Airway epithelial cell (primary cell): ENCODE data around the genes SPATA24 and SMIM33.

GRCh38 chr5:138935928-138937025 is 61.1 kb upstream of the LRRTM2 start:
- RAMPAGE, long total RNA, result no peak

- RAMPAGE, long total RNA, result no peak
Measured at GRCh38 chr5:138937026-138937770, 62.1 kb upstream of the LRRTM2 start.

DNA sequence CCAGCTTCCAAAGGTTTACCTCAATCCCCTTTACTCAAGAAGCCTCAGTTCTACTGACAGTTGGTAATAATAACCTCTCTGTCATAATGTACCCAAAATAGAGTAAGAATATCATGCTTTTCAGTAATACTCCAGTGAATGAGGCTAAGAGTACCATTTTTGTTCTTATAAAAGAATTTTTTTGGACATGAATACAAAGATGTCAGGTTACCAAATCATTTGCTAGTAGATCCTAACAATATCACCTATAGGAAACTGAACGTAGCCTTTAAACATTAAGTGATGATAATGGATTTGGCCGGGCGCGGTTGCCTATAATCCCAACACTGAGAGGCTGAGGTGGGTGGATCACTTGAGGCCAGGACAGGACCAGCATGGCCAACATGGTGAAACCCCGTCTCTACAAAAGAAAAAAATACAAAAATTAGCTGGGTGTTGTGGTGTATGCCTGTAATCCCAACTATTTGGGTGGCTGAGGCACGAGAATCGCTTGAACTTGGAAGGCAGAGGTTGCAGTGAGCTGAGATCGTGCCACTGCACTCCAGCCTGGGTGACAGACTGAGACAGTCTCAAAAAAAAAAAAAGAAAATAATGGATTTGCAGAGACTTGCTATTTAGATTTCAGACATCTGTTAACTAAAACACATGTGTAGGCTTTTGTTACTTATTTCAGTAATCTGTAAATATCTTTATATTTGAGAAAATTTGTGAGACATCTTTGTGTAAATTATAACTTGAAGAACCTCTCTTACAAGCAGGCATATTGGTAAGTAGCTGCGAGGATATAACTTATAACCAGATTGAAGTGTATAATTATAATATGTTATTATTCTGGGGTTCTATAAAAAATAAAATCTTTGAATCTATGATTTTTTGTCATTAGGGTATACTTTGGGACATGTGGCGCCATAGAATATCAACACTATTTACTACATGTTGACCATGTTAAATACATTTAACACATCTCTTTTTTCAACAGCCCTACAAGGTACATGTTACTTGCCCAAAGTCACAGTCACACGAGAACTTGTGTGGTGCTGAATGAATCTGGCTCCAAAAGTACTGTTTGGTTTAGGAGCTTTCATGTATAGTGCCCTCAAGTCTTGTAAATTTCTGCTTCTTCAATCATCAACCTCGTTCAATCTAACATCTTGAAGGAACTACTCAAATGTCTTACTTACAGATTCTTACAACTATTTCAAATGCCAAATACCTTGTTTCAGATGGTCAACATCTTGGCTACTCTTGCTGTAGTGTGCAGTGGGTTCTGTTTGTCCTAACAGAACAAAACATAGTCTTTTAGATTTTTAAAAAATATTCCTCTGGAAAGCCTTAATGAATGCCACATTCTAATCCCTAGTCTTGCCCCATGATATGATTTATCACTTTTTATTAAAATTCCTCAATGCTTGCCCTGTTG is 9.0 kb upstream of the MATR3 start:
- RAMPAGE, long total RNA, result no peak

- RAMPAGE, long total RNA, result no peak
Measured at GRCh38 chr5:139321670-139322094, 20.0 kb upstream of the PAIP2 start.

DNA sequence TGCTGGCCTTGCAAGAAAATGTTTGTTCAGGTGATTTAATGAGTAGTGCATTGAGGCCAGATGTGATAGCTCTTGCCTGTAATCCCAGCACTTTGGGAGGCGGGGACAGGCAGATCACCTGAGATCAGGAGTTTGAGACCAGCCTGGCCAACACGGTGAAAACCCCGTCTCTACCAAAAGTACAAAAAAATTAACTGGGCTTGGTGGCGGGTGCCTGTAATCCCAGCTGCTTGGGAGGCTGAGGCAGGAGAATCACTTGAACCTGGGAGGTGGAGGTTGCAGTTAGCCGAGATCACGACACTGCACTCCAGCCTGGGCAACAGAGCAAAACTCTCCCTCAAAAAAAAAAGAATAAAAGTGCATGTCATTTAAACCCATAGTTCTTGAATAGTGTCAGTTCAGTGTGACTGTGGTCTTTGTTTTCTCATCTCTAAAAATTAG is 13.0 kb upstream of the PAIP2 start:
- RAMPAGE, long total RNA, result no peak

DNA sequence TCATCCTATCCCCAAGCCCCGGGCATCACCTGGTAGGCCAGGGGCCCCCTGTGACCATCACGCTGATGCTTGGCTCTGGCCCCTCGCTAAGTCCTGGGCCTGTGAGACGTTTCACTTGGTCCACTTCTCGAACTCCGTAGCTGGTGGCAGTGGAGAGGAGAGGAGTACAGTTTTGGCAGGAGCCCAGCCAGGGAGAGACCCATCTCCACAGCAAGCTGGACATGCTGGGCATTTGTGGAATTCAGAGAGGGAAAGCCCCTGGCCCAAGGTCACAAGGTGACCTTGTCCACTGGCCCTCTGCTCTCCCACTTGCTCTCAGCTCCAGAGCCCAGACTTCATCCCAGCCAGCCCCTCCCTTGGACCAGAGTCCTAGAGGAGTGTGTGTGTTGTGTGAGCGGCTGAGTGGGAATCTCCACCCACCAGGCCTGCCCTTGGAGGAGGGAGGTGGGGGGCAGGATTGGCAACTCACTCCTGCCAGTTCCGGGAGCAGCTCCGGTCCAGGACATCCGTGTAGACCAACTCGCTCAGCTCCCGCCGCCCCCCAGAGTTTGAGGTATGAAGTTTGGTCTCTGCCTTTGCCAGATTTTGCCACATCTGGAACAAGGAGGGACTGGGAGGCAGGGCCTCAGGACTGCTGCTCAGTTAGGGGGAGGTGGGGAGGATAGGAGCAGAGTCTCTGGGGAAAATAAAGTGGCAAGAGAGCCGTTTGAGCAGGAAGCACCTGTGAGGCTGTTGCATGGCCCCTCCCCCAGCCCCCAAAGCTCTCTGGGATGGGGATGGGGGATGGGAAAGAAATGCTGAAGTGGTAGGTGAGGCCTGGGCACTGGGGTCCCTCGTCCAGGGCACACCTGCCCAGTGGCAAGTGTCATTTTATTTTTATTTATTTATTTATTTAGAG is 1.5 kb downstream of the MZB1 start:
- RAMPAGE, long total RNA, result no peak

- RAMPAGE, long total RNA, result start-site peak on the minus strand at chr5:139404074-139404080, 40 and 10 reads in 2 replicates
Measured at GRCh38 chr5:139403494-139404688, at the start of gene SPATA24. Gene SPATA24, minus strand, starts transcription at chr5:139404089.

- RAMPAGE, long total RNA, result no peak
Measured at GRCh38 chr5:139470684-139471246, at the start of gene SMIM33. Gene SMIM33, plus strand, starts transcription at chr5:139471004.

DNA sequence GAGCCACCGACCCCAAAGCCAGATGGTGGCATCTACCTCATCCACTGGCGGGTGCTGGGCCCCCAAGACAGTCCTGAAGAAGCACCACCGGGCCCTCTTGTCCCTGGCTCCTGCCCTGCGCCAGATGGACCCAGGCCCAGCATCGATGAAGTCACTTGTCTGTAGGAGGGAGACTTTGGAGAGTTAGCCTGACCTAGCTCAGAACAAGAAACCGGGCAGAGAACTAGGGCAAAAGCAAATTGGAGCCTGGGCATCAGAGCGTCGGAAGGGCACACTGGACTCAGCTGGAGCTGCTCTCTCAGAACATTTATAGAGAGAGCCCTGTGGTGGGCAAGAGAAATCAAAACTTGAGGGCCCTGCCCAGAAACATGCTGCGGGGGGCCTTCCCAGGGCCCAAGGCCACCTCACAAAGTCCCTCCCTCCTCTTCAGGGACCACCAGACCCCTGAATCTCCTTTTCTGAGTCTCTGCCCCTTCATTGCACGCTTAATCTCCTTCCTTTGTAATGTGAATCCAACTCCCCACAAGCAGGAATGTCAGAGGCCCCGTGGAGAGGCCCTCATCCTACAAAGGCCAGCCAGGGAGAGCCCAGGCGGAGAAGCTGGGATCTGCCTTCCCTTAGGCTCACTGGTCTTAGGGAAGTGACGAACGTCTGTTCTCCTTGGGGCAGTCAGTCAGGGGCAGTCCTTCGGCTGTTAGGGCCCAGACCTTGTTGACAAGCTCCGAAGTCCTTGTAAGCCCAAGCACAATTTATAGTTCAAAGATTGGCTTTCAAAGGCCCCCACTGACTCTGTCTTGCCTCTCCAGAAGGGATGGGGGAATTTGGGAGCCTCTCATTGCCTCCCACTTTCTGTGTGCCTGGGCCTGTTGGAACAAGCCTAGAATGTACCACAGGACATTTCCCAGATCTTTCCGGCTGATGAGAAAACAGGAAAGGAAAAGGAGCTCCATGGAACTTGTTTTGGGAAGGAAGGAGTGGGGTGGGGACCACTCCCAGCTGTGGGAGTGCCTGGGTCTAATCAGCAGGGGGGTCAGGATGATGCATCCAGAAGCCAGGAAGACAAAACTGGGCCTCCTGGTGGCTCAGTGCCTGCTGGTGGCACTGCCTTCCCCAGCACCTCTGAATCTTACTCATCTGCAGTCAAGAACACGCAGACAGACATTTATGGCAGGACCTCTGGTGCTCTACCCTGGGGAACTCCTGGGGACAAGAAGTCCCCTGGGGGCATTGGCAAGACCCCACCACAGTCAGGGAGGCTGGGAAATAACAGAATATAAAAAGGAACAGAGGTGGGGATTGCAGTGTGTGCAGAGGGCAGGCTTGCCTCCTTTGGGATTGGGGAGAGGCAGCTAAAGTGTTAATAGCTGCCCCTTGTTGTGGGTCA is 2.4 kb downstream of the SMIM33 start:
- RAMPAGE, long total RNA, result no peak

DNA sequence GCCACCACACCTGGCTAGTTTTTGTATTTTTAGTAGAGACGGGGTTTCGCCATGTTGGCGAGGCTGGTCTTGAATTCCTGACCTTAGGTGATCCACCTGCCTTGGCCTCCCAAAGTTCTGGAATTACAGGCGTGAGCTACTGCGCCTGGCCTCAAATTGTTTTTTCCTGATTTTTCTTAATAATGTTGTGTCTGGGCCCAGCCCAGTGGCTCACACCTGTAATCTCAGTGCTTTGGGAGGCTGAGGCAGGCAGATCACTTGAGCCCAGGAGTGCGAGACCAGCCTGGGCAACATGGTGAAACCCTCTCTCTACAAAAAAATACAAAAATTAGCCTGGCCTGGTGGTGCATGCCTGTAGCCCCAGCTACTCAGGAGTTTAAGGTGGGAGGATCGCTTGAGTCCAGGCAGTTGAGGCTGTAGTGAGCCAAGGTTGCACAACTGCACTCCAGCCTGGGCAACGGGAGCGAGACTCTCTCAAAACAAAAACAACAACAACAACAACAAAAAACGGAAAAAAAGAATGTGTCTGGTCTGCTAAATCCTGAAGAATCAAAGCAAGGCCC is 41.1 kb downstream of the UBE2D2 start:
- RAMPAGE, long total RNA, result no peak

- RAMPAGE, long total RNA, result no peak
Measured at GRCh38 chr5:139654728-139655594, 6.8 kb downstream of the CXXC5 start.

- RAMPAGE, long total RNA, result no peak
Measured at GRCh38 chr5:139660088-139660609, 12.0 kb downstream of the CXXC5 start.

- RAMPAGE, long total RNA, result no peak
Measured at GRCh38 chr5:139671166-139672057, 23.3 kb downstream of the CXXC5 start.

GRCh38 chr5:139681715-139682746 is 33.9 kb downstream of the CXXC5 start:
- RAMPAGE, long total RNA, result no peak

DNA sequence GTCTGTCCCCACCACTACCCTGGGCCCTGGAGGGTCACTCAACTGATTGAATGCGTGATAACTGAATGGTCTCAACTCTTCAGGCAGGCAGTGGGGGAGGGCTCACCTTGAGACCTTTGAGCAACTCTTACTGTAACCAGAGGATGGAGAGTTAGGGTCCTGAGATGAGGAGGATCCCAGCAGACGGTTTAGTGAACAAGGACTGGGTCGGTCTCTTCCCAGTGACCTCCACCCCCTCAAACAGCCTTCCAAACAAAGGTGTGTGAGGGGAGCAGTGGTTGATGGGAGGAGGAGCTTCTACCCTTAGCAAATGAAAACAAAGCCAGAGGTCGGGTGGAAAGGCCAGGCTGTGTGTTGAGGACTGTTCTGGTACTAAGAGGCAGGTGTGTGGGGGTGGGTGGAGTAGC is 59.4 kb downstream of the CXXC5 start:
- RAMPAGE, long total RNA, result no peak

DNA sequence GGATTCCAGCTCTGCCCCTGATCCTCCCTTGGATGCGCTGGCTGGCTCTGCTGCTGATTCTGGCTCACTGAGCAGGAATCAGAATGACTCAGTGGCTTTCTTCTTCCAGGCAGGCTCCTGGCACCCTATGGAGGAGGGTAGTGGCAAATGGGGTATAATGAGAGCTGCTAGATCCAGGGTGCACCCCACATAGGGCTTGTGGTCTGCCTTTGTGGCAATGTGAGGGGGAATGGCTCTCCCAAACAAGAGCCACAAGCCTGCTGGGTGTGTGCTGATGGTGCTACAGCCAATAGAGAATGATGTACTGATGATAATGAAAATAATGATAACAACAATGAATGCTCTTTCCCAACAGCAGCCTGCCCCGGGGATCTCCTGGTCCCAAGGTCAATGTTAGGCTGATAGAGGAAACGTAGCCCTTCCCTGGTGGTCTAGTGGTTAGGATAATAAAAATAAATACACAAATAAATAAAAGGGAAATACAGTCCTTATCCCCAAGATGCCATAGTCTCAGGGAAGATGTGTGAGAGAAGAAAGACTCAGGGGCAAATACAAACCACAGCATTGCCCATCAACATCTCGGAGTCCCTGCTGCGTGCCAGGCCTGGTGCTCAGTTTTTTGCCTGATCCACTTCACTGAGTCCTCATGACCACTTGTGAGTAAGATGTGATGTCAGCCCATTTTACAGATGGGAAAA is 34.9 kb upstream of the PSD2 start:
- RAMPAGE, long total RNA, result no peak

DNA sequence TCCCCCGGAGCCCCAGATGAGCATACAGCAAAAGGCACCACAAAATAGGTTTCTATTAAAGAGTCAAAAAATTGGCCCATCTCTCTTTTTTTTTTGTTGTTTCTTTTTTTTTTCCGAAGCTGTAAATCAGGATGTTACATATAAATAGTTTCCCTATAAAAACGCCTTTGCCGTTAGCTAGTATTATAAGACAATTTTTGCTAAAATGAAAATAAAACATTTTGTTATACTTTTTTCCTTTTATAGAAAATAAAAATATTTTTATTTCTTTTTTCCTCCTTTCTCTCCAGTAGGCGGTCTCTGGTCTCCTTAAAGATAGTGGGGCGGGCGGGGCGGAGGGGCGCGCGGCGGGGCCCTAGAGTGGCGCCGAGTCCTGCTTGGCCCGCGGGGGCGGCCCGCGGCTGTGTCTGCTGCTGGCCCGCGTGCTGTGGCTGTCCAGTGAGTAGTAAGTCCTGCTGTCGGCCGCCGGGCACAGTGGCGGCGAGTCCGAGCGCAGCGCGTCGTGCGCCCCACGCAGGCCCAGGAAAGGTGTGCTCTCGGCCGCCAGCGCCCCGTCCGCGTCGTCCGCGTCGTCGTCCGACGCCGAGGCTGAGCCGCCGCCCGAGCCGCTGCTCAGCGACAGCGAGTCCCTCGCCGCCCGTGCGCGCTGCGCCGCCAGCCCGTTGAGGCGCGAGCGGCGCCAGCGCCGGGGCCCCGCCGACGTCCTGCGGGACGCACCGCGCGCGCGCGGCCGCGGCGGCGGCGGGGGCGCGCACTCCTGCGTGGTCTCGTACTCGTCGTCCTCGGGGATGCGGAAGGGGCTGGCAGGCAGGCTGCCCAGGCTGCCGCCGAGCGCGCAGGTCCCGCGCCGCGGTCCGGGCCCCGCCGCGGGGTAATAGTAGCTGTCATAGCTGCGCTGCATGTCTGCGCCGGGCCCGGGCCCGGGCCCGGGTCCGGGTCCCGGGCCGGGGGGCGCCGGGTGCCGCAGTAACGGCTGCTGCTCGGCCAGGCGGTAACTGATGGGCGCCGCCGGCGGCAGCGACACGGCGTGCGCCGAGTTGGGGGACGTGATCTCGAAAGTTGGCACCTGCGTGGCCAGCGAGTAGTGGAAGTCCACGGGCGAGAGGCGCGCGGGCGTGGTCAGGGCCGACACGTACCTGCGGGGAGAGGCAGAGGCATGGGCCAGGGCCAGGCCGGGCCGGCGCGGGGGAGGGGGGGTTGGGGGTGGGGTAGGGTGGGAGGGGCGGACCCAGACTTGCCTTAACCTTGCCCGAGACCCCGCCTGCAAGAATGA is 52.4 kb downstream of the PSD2 start:
- RAMPAGE, long total RNA, result no peak

GRCh38 chr5:140042518-140042803 is 638 bp downstream of the NRG2 start:
- RAMPAGE, long total RNA, result no peak

DNA sequence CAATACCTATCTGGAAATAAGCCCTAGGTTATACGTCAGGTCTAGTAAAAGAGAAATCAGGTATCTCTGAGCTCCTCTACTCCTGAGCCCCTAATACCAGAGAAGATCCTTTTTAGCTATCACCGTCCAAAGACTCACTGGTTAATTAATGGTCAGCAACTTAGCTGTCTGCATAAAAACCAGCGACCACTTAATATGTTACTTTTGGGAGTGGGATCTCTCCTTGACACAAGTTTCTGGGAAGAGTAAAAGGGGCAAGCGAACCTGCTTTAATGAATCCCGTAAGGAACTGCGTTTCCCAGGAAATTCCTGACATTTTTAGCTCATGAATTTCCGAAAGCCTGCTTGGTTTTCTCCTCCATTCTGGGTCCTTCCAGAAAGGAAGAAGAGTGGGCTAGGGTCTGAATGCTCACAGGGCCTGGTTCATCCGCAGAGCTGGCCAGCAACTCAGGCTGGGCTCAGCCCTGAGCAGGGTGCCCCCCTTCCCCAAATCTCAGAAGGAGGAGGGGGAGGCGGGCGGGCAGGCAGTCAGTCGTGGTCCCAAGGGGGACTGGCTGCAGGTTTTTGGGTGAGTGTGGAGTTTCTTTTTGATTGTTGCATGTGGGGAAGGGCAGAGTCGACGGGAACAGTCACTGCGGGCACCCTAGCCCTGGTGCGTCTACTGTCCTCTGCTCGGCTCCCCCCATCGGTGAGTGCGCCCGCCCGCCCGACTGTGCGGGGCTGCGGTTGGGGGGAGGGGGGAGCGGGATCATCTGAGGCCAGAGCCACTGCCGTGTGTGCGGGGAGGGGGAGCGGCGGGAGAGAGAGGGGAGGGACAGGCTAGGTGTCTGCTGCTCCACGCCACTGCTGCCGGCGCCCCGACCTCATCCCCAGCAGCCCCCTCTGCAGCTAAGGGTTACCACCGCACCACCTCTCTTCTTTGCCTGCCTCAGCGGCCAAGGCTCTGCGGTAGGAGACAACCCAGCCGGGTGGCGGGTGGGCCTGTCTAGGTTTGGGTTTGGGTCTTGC is 1.1 kb upstream of the PURA start:
- RAMPAGE, long total RNA, result no peak

DNA sequence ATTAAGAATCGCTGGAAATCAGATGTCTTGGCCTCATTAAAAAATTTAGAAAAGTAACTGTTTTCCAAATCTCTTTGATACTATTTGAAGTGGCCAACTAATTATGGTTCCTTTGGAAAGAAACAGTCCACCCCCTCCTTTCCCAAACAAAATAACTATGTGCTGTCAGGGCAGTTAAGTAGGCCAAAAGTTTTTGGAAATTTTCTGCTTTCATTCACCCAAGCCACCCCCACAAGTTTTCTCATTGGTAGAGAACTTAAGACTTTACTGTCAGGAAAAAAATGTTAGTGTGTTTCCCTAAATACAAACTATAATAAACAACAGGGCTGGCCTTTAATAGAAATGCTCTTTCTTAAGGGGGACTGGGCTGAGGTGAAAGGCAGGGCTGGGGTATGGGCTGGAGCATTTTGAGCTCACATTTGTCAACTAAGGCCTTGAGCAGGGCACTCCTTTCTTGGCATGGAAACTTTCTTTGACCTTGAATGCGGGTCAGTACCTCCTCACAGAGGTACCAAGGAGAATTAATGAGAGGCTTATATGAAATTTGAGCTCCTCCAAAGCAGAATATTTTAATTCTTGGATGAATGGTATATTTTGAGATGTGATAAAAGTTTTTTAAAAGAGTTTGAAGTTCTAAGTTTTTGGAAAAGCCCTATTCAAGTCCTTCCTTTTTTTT is 2.9 kb downstream of the CYSTM1 start:
- RAMPAGE, long total RNA, result no peak